UCH-1 (cell line): Measurements from ENCODE around the genes NLK and TMEM97.

- RRBS: 53% methylated on average over 21 of the region's 33 CpGs
Measured at GRCh38 chr17:21283751-21284112, 779 bp upstream of the MAP2K3 start.

GRCh38 chr17:21296593-21297102 lies 12.1 kb downstream of the MAP2K3 start:
- RRBS: no CpG with 5 or more reads among the region's 10 CpGs

DNA sequence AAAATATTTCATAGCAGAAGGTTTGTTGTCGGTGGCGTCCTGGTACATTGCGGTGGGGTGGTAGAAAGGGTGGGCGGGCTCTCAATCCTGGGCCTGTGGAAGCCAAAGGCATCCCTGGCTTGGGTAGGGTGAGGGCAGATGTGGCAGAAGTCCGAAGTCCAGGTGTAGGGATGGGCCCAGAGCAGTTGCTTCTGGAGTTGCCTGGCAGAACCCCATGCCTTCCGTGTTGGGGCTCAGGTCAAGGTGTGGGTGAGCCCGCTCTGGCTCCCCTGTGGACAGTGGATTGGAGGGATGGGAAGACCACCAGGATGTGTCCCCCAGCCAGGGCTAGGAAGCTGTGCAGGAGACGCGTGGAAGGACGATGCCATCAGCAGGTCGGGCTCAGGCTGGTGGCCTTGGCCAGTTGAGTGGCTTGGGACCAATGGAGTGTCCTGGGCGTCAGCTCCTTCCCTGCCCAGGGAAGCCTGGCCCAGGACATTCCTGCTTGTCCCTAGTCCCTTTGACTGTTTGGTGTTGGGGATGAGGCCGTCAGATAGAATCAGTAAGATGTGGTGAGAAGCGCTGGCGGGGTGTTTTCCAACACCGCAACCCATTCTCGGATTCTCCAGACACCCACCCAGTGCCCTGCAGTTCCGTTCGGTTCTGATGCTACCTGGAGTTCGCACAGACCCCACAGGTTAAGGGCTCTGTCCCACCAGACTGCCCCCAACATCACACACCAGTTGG lies 21.1 kb downstream of the MAP2K3 start:
- RRBS: no CpG with 5 or more reads among the region's 20 CpGs

- RRBS: no CpG with 5 or more reads among the region's 39 CpGs
Measured at GRCh38 chr17:21511551-21511996, 135.4 kb downstream of the KCNJ12 start.

- RRBS: no CpG with 5 or more reads among the region's 24 CpGs
Measured at GRCh38 chr17:21771137-21771337, 78.7 kb downstream of the KCNJ18 start.

DNA sequence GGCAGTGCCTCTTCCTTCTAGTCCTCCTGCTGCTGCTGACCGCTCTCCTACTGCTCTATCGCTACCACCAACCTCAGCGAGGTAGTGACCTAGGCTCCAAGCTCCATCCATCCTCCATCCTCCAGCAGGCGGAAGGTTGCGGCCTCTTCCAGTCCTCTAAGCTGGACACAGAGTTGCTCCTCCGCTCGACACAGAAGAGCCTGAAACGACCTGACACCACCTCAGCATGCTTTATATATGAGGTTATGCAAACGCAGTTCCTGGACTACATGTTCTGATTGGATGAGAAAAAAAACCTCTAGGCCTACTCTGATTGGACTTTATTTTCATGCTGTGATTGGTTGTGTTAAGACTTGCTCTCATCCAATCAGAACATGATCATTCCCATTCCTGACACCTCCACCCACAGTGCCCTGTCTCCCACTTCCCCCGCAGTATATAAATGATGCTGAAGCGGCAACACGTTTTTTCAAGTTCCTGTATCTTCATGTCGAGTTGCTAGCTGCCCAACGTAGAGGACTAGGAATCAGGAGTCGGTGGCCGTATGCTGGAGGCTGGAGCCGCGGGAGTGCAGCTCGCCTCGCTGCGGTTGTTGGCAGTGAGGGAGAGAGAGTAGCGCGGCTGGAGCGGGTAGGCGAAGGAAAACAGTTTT lies 398.1 kb downstream of the KCNJ18 start:
- RRBS: no CpG with 5 or more reads among the region's 25 CpGs

DNA sequence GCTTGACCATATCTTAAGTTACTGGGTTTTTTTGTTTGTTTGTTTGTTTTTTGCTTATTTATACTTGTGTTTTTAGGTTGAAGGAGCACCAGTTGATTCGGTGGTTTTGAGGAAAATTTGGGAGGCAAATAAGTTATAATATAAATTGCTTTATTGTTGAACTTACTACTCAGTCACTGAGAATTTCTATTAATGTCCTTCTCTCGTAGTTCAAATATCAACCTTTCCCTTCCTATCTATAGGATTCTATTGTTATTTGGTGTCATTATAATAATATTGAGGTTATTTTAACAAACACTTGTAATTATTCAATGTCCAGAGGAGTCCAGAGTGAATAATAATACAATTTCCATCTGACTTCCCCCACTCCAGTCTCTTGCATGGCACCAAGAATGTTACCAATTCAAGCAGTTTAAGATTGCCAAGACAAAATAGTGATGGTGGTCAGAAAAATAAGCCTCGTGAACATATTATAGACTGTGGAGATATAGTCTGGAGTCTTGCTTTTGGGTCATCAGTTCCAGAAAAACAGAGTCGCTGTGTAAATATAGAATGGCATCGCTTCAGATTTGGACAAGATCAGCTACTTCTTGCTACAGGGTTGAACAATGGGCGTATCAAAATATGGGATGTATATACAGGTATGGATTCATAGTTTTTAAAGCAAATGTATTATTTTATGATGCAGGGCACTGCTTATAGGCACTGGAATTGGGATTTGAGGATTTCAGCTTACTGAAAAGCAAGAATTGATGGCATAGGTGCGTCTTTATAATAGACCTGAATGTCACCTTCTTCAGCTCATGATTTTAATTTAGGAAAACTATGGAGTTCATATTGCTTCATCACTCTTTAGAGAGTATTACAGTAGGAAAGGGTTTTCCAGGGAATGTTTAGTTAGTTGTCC lies 9.3 kb downstream of the WSB1 start:
- RRBS: no CpG with 5 or more reads among the region's 7 CpGs

GRCh38 chr17:27491553-27492460 lies 35.6 kb downstream of the KSR1 start:
- RRBS: no CpG with 5 or more reads among the region's 16 CpGs

DNA sequence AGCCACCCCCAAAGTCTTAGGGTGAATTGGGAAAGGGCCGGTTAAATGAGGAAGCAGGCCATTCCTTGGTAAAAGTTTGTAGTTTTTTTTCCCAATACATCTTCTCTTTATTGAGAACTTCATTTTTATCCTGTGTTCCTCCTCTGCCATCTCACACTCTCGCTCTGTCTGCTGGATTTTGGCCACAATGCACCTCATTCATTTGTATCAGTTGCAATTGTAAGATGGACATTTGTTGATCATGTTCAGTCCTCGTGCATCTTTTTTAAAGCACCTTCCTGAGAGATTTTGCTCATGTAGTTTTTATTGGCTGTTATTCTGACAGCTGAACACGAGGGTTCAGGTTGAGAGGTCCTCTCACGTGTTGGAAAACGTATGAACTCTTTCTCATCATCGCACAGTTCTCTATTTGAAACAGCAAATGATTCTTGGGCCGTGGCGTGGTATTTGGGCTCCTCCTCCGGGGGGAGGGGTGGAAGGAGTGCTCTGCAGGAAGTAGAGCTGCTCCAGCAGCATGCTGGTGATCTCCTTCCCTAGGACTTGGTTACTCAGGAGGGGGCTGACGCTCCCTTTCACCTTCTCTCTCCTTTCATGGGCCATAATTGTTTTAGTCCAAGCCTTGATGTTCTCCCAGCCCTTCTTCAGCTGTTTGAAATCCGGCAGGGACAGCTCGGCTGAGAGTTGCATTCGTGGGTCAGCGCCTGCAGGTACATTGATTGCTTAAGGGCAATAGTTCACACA lies 70.3 kb downstream of the KSR1 start:
- RRBS: no CpG with 5 or more reads among the region's 15 CpGs

- RRBS: no CpG with 5 or more reads among the region's 22 CpGs
Measured at GRCh38 chr17:27532256-27533233, 76.3 kb downstream of the KSR1 start.

DNA sequence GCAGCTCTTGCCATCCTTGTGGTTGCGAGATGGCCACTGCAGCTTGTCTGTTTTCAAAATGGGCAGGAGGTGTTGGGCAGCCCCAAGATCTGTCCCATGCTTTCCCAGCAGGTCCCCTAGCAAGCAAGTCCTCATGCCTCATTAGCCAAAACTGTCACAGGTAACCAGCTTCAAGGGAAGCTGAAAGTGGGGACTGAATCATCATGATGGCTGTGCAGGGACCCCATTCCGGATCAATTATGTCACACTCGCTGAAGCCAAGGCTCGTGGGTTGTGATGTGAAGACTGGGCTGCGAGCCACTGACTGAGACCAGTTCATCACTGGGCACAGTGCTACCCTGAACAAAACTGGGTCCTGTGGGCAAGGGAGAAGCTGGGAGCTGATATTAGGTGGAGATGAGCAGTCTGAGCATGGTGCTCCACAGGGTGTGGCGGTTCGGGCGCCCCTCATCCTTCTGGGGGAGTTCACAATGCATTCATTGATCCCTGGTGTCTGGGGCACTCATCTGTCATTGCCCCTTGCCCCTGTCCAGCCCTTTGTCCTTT lies 82.2 kb downstream of the KSR1 start:
- RRBS: no CpG with 5 or more reads among the region's 8 CpGs

DNA sequence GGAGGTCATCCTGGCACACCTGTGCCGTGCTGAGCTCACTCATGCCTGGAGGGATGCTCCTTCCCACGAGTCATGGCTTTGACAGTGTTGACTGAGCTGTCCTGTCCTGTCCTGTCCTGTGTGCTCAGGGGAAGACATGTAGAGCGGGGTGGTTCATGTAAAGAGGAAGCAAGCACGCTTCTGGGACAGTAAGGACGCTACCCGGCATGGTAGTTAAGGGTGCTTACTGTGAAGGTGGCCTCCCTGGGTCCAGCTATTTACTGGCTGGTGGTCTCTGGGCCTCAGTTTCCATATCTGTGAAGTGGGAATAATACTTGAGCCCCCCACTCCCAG lies 423 bp downstream of the LGALS9 start:
- RRBS: no CpG with 5 or more reads among the region's 6 CpGs

DNA sequence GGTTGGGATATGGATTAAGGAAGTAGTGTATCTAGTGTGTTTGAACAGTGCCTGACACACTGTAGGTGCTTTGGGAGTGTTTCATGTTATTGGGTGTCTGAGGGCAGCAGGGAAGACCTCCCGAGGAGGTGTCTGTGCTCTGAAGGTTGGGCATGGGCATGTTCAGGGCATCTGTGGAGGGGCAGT lies 683 bp downstream of the LGALS9 start:
- RRBS: no CpG with 5 or more reads among the region's 1 CpG

GRCh38 chr17:27812156-27812541 lies 11.8 kb upstream of the NOS2 start:
- RRBS: no CpG with 5 or more reads among the region's 8 CpGs

DNA sequence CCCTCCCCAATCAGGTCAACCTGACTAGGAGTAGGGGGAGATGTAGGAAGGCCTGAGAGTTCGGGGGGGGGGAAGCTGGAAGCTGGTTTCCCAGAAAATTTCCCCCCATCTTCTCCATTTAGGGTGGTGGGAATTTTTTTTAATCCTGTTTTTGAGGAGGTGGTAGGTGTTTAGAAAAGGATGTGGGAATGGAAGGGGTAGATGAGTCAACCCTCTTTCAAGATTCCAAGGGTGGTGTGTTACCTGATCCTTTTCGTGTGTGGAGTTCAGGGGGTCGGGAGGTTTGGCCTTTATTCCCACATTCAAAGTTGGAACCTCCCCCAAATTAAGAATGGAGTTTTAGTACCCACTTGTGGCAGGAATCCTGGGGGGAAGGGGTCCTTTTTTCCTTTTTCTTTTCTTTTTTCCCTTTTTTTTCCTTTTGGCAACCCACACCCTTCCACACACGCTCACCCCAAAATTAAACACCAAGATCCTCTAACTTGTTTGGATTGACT lies at the start of gene NLK:
Gene NLK (plus strand): TSS at position 419 of the 497 bp plus-strand sequence.
- RRBS: no CpG with 5 or more reads among the region's 4 CpGs

DNA sequence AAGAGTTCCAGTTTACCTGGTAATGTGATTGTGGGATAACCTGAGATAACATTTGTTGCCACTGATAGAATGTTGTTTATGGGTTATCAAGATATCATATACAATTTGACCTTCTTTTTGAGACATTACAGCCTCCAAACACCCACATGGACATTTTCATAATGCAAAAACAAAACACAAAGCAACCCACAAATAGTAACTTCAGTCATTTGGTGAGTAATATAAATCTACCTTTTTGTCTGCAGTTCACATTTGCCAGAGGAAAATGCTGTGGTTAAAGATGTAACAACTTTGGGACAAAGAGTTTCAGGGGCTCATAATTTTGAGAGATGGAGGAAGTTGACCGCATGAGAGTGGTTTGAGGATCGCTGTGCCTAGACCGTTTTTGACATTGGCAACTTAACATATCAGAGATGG lies 3.9 kb downstream of the NLK start:
- RRBS: no CpG with 5 or more reads among the region's 3 CpGs

- RRBS: no CpG with 5 or more reads among the region's 10 CpGs
Measured at GRCh38 chr17:28049843-28050897, 7.7 kb downstream of the NLK start.

- RRBS: no CpG with 5 or more reads among the region's 58 CpGs
Measured at GRCh38 chr17:28318992-28320047, at the start of gene TMEM97. Gene TMEM97, plus strand, starts transcription at chr17:28319200.

DNA sequence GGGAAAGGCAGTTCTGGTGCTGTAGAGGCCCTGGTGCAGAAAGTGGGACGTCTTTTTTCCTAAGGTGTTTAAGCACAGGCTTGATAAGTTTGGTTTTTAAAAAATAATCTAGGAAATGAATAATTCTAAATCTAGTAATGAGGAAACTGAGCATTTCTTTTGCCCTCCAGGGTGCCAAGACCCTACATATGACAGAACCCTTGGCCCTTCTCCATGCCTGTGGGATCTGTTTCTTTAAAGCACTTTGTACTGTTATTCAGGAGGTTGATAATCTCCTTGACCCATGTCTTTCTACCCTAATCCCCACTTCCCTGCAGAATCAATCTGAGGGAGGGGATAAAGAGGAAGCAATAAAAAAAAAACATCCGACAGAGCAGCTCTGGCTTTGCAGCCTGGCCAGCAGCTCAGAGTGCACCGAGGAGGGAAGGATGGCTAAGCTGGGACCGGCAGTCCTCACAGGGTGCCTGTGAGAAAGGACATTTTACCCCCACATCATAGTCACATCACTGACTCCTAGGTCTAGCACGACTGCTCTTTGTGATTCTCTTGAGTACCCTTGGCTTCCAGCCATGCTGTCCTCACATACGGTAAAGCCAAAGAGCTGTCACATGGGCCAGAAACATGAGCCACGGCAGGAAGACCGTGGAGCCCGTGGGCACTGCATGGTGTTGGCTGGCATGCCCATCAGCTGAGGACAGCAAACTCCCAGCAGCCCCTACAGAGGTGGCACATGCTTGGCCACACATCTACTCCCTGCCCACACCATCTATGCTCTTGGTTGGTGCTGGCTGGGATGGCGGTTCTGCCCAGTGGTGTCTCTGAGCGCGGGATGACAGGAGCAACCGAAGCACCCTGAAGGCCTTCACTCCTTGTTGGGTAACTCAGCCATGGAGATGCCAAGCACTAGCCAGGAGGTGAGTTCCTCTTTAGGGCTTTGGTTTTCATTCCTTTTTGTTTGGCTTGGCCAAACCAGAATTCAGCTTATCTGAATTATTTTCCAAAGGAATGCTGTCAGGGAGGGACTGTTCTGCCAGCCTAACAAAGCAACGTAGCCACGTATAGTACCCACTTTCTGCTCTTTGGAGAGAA lies 9.7 kb downstream of the TNFAIP1 start:
- RRBS: no CpG with 5 or more reads among the region's 15 CpGs

DNA sequence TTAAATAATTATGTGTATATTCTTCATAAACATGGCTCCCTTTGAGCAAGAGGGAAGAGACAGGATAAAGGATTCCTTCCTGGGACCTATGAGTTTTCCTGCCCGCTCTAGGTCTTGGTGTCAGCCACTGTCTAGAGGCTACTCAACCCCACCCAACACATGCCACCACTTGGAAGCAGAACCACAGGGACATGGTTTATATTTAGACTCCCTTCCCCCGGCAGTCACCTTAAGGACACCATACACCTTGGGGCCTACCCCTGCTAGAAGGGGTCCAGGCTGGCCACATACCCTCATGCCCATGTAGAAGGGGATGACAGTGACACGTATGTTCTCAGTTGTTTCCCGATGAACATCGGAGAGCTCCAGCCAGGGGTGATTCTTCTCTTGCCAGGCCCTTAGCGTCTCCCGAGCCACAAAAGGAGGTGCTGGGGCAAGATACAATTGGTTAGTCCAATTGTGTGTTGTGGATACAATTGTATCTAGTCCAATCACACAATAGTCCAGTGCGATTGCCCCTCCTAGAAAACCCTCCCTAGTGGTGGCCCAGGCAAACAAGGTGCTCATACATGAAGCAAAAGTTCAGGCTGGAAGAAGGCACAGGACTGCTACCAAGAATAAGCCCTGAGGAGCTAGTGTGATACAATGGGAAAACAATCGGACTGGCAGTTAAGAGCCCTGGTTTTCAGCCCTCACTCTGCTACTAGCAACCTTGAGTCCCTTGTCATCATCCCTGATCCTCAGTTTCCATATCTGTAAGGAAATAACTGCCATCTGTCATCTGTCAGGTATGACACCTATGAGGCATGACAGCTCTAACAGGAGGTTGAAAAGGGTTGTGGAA lies 5.7 kb downstream of the POLDIP2 start:
- RRBS: no CpG with 5 or more reads among the region's 9 CpGs